Neural cell (in vitro differentiated cells): ENCODE measurements around the genes POLR1F, SP8 and DNAH11.

GRCh38 chr7:16929920-16930193 lies 48.1 kb upstream of the AGR3 start:
- RAMPAGE, long total RNA, result no peak

DNA sequence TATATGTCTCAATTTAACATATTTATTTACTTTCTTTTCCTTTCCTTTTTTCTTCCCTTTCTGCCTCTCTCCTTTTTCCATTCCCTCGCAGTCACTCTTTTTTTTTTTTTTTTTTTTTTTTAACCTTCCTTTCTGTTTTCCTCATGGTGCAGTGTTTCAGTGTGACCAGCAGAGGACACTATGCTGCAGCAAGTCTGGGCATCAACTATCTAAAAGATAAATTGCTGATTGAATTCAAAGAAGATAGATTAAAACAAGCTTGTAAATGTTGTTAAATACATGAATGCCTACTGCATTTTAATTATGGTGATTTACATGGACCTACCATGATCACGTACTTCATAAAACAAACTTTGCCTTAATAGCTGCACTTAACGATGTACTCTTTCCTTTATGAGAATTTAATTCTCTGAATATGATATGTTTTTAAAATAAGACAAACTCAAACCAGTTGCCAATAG lies 100.9 kb upstream of the AGR3 start:
- RAMPAGE, long total RNA, result no peak

DNA sequence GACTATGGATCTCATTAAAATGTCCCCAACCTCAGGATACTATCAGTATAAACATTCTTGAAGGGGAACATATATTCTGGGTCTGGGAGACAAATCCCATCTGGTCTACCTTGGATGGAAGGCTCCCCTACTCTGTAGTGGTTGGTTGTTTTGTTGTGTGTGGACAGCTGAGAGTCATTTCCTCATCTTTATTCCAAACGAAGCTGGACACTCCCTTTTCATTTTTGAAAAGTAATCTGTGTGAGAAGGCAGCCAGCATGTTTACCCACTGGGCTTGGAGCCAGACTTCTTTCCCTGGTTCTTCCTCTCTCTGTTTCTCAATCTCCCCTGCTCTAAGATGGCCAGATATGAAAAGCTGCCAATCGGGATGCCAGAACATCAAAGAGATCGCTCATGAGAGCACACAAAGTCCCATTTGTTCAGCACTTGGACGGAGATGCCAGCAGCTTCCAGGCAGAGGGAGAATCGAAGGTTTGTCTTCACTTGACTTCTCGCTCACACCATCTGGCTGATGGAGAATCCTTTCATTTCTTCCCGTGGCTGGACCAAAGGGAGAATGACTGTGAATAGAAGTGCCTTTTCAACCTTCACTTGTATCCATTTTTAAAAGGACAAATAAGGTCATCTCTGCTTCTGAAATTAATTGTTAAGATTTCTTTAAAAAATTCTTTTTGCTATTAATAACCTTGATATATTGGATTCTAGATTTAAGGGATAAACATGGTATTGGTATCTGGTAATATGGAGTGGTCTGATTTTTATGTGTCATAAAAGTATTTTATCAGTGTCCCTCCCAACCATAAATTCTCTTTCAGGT lies 108.2 kb upstream of the AGR3 start:
- RAMPAGE, long total RNA, result no peak

- RAMPAGE, long total RNA, result no peak
These were observed 151.4 kb upstream of the AGR3 start for GRCh38 chr7:17033255-17033594.

DNA sequence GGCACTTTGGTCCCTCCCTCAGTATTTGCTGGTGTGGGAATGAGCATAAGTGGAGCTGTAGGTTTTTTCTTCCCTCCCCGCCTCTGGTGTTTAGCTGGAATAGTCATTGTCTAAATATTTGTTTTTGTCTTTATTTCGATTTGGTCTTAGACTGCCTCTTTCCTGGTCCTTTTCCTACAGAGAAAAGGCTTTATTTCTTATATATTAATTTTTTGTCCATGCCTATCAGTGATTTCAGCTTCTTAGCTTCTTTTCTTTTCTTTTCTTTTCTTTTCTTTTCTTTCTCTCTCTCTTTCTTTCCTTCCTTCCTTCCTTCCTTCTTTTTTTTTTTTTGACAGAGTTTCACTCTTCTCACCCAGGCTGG lies 203.5 kb upstream of the AGR3 start:
- RAMPAGE, long total RNA, result no peak

GRCh38 chr7:17307092-17307472 lies 8.6 kb downstream of the AHR start:
- RAMPAGE, long total RNA, result no peak

- RAMPAGE, long total RNA, result no peak
These were observed 23.8 kb downstream of the AHR start for GRCh38 chr7:17322204-17322668.

DNA sequence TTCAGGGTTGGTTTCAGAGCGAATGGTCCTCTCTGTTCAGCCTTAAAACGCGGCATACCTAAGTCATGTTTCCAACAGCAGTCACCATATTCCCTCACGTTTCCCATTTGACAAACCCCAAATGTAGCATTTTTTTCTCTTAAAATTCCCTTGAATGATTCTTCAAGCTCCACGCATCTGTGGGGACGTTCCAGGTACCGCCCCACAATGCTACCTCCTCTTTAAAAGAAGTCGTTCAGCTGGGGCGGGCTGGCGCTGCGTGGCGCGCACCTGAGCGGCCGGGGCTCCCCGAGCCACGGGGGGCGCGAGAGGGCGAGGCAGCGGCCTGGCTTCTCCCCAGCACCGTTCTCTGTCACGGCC lies 58.4 kb upstream of the PRPS1L1 start:
- RAMPAGE, long total RNA, result no peak

GRCh38 chr7:18508299-18508804 lies 12.8 kb downstream of the HDAC9 start:
- RAMPAGE, long total RNA, result no peak

DNA sequence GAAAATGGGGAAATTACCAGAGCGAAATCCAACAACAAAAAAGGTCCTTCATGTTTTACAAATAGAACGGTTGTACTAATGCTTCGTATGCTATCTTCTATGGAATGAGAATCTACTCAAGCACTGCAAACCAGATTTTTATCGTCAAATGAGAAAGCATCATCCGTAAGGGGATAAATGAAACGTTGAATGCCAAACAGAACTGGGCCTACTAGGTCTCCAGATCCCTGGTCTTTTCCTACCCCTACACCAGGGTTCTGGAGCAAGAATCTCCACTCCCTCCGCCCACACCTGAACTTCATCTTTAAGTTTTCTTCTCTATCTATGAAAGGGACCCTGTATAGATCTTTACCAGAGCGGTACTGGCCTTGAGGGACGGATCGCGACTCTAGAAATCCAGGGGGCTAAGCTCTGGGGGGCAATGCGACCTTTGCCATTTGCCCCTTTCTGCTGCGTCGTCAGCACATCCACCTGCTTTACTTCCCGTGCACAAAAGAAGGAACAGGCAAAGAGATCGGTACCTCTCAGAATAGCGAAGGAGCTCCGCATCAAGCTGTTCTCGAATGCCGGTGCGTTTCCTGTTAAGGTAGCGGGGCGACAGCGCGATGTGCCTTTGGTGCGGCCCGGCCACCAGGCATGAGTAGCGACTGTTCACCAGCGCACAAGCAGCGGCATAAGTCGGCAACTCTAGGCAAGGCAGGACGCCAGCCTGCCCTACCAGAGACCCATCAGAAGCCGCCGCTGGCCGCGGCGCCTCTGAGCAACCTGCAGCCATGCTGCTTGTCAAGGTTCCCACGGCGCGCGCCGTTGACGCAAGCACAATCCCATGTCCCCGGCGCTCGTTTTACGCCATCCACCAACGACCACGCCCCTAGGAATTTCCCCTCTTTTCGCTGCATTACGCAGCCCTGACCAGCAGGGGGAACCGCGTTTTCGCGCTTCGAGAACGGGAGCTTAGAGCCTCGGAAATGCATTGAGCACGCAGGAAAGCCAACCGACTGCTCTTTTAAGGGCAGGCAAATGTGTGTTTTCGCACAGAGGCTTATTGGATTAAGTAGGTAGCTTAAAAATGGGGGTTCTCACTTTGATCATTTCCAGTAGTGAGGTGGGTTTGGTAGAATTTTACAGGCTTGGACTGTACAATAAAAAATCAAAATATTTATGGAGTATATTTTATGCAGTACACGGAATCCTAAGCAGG lies at the start of gene POLR1F:
TSS of gene POLR1F (minus strand) at position 796 of the 1,201 bp plus-strand sequence.
- RAMPAGE, long total RNA, result start-site peak on the minus strand centred at position 782 of the sequence, 50 bp wide, 2,367 and 2,090 reads in 2 replicates

DNA sequence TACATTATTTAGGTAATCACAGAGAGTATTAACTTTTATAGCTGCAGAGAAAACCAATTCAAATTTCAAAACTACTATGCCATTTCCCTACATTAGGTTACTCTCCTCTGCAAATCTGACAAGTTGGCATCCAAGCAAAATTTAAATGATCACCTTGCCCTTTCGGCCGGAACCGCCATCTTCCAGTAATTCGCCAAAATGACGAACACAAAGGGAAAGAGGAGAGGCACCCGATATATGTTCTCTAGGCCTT lies 214.7 kb downstream of the MACC1 start:
- RAMPAGE, long total RNA, result no peak

GRCh38 chr7:20158094-20158758 lies 59.0 kb downstream of the MACC1 start:
- RAMPAGE, long total RNA, result no peak

- RAMPAGE, long total RNA, result no peak
These were observed 16.5 kb downstream of the MACC1 start for GRCh38 chr7:20200408-20201261.

DNA sequence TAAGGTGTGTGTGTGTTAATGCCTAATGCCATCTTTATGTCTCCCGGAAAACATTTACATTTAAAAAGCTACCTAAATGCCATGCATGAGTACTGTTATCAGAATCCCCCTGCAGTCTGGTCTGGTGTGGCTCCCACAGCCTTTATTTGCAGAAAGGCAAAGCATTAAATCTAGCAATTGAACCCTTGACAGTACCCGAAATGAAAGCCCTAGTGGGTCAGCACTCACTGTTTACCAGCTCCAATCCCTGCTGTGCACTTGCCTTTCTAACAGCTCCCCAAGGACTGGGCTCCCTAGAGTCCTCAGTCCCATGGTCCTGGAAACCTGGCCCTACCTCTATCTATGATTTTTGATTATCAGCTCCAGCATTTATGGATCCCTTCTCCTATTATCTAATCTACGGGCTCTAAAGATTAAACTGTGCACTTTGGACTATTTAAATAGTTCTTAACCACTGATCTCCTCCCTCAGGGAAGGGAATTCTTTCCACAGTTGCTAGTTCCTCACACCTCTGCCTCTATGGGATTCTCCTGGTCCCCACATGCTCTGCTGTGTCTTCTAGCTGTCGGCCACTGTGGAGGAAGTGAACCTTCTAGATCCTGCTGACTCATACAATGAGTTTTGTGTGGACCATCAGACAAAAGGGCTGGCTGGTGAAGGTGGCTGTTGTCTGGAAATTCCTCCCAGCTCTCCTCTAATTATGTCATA lies 2.0 kb upstream of the MACC1 start:
- RAMPAGE, long total RNA, result no peak

GRCh38 chr7:20340008-20340590 lies 9.4 kb downstream of the ITGB8 start:
- RAMPAGE, long total RNA, result no peak

DNA sequence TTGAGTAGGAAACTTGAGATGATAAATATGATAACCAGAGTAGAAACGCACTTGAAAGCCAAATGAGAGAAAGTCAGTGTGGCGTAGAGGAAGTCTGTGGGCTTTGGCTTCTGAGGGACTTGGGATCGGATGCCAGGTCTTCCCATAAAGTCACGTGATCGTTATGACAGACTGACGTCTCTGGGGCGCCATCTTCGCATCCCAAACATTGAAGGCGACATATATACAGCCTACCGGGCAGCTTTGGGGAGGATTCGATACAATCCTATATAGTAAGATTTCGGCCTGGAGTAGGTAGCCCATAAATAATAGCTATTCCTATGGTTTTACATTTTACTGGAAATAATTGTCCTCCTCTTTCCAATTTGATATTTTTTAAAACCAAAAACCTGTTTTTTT lies 16.4 kb upstream of the ABCB5 start:
- RAMPAGE, long total RNA, result no peak

- RAMPAGE, long total RNA, result no peak
These were observed 69.9 kb downstream of the SP8 start for GRCh38 chr7:20716881-20717180.

- RAMPAGE, long total RNA, result start-site peak on the plus strand at chr7:20787006-20787111, 19 and 17 reads in 2 replicates
These were observed at the start of gene SP8 for GRCh38 chr7:20786435-20787353. SP8 (minus strand) TSS chr7:20786886.

GRCh38 chr7:20801202-20801401 lies 14.4 kb upstream of the SP8 start:
- RAMPAGE, long total RNA, result no peak

- RAMPAGE, long total RNA, result no peak
These were observed at the start of gene DNAH11 for GRCh38 chr7:21542674-21543645. DNAH11 (plus strand) TSS chr7:21543039.